Calu3 (cell line): Measurements from ENCODE around the gene AKT3.

DNA sequence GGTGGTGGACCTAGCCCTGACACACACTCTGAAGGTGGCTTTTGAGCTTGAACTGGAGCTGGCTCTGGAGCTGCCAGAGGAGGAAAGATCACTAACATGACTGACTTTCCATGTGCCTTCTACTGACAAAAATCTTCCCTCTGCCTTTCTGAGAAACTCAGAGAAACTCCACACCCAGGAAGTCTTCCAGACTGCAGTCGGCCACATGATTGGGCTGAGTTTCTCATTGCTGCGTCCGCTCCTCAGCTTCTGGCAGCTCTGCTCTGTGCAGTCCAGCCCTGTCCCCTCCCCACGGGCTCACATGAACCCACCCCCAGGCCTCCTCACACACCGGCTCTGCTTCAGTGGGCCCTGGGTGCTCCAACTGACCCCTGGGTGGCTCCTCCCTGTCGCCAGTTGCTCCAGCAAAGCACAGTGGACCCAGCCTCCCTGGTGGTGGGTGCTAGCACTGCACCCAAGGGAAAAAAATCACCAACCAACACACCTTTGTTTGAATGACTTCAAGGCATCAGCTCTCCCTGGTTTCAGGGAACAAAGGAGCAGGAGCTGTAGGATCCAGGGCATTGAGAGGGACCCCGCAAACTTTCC, 138.8 kb upstream of the FMN2 start:
- PRO-cap, result bidirectional peak, plus-strand start at position 226 of the sequence, minus-strand start at position 195 of the sequence; bidirectional peak, plus-strand start at position 511 of the sequence, minus-strand start at position 352 of the sequence

- PRO-cap, result no peak
These were observed 193.4 kb downstream of the FMN2 start for GRCh38 chr1:240285108-240285450.

DNA sequence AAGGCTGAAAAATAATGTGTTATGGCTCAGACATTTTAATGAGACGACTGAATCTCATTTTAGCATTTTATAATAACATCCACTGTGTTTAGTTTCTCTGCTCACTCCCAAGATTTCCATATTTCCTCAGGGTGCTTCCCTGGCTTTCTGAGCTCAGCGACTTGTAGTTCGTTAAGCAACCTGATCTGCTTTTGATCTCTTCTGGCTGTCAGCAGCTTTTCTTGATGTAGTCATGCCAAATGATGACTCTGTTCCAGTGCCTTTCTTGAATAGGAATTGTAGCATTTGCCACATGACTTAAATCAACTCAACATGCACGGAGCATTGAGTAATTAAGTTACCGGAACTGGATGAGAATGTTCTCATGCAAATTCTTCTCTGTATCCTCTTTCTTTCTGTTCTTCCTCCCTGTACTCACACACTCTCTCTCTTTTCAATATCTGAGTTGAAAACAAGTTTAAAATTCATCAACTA, 246.1 kb downstream of the FMN2 start:
- PRO-cap, result no peak

GRCh38 chr1:240603012-240603252, 9.0 kb downstream of the GREM2 start:
- PRO-cap, result no peak

- PRO-cap, result no peak
These were observed 7.3 kb upstream of the GREM2 start for GRCh38 chr1:240619163-240619684.

GRCh38 chr1:241503961-241504493, 15.5 kb downstream of the FH start:
- PRO-cap, result no peak

DNA sequence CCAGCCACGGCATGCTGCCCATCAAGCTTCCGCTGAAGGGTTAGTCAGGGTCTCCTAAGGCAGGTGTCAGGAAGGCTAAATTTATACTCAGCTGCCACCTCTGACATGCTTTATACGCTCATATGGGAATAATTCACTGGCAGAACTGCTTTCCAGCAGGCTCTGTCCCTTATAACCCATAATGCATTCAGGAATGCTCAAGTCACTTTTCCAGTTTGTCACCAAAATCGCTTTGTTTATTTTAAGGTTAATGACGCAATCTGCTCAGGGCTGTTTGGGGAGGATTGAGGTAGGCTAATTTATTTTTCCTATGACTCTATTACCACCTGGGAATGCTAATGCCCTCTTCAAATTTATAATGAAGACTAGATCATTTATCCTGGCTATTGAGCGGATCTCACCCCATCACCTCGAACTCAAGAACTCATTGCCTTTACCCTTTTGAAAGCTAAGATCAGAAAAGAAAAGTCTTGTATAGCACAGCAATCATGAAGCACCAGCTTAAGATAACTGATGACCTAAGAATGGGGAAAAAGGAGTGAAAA, 97.9 kb downstream of the WDR64 start:
- PRO-cap, result no peak

- PRO-cap, result no peak
These were observed 8.3 kb downstream of the CEP170 start for GRCh38 chr1:243246751-243247262.

DNA sequence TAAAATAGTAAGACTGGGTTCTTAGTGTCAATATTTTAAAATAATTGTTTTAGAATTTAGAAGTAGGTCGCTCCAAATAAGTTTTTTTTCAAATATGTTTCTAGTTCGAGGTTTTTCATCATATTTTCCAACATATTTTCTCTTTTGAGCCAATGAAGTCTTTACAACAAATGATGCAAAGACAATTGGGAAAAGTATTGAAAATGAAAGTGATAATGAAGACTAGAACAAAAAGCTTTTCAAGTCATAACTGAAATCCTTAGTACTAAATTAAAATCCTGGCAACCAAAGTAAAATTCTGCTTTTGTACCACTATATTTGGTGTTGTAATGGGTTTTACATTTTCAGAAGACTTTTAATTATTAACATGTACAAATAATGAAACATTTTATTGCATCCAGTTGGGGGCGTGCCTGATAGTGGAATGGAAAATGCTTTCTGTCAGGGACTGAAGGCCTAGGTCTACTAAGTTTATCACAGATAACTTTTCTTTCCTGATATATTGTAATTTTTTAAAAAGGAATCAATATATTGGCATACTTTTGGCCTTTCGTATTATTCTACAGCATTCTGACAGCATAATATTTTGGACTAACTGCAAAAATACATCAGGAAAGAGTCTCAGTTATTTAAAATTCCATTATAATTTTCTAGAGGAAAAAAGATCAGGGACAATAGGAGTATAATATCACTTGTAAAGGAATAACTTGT, 89.4 kb downstream of the SDCCAG8 start:
- PRO-cap, result no peak

DNA sequence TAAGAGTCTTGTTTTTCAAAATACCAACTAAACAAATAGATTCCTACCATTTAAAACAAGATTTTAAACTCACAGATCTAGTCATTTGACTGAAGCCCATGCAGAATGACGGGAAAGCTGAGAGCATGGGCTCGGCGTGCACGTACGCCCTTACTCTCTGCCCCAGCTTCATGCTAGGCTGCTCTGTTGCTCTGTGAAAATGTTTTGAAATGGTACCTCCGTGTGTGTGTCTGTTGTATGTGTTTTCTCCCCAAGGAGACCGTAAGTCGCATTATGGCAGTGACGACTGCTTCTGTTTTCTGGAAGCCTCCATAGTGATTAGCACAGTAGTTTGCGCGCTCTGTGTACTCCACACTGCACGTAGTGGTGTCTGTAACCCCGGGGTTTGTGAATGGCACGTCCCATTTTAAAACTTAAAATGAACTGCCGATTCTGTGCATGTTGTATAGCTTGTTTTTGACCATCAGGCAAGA, 165.4 kb downstream of the SDCCAG8 start:
- PRO-cap, result no peak

DNA sequence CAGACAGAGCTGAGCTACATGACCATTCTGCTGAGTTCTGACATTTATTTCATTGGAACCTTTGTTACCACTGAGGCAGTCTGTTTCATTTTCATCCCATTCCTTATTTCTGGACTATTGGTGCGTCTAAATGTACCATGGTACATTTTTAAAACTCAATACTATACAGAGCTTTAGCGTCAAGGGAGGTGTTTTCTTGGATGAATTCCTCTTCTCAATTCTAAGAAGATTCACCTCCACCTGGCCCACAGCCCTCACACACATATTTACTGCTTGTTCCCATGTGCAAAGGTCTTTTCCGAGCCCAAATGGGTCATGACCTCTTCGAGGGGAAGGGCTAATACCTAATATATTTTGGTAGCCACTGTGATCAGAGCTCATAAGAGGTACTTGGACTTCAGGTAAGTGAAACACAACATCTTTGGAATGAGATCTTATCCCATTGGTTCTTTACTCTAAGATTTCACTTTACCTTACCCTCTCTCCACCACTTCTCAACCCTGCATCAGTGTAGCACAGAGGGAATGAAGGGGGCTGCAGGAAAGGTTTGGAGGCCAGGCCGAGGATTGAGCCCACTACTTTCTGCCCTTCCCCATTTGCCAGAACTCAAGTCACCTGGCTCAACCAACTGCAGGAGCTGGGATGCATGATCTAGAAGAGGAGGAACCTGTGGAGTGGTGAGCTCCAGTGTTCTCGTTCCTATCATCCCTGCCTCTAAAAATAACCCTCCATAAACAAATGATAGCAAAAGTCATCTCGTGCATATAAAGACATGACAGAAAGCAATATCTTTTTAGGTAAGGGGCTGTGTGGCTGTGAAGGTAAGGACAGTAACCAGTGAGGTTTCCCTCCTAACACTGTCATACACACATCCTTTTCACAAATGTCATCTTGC, 206.0 kb downstream of the SDCCAG8 start:
- PRO-cap, result no peak

GRCh38 chr1:243470368-243470870, 214.6 kb downstream of the SDCCAG8 start:
- PRO-cap, result no peak

- PRO-cap, result no peak
These were observed 231.7 kb downstream of the SDCCAG8 start for GRCh38 chr1:243487375-243488051.

- PRO-cap, result no peak
These were observed 244.7 kb downstream of the SDCCAG8 start for GRCh38 chr1:243500372-243501054.

DNA sequence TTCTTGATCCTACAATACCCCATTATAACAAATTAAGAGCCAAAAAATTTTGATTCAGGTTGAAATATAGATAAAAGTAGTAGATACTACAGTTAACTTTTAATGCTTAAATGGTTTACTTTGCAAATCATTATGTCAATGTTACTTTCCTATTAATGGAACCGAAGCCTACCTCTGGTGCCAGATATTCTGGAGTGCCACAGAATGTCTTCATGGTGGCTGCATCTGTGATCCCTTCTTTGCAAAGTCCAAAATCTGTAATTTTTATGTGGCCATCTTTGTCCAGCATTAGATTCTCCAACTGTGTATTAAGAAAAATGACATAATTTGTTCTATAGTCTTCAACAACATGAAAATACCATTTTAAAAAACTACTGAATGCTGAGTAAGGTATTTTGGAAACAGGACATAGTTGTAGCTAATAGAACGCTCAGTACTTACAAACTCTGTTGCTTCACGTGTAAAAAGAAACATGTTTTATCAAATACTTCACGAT, 286.4 kb downstream of the AKT3 start:
- PRO-cap, result no peak

DNA sequence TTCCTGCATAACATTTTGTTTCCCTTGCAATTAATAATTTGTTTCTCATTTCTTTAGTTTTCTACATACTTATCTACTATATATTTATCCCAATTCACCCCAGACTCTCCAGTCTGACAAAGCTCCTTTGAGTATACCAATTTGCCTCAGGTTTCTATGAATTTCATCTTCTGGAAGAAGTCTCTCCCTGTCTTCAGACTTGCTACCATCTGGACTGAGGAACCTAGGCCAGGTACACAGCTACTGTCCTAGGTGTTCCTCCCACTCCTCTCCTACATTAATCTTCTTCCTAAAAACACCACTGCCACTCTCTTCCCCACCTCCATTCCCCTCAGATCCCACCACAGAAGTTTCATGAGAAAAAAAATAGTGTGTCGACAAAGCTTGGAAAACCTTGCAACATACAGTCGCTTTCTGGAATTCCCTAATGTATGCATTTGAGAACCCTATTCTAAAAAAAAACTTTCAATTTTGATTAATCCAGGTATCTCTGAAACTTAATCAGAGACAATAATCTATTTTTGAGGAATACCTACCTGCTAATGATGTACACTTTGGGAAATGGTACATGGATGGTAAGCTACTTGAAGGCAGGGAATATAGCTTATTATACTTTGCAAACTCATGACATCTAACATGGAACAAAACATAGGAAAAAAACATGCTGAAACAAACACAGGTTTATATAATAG, 62.3 kb downstream of the AKT3 start:
- PRO-cap, result no peak

- PRO-cap, result no peak
These were observed 59.5 kb downstream of the AKT3 start for GRCh38 chr1:243790575-243790892.

GRCh38 chr1:243850154-243850917, at the start of gene AKT3:
Gene AKT3 (minus strand): TSS chr1:243850243.
- PRO-cap, result bidirectional peak, plus-strand start at chr1:243850412, minus-strand start at chr1:243850286; bidirectional peak, plus-strand start at chr1:243850833, minus-strand start at chr1:243851072

GRCh38 chr1:243926636-243927095, 76.6 kb upstream of the AKT3 start:
- PRO-cap, result bidirectional peak, plus-strand start at chr1:243927218, minus-strand start at chr1:243926918

DNA sequence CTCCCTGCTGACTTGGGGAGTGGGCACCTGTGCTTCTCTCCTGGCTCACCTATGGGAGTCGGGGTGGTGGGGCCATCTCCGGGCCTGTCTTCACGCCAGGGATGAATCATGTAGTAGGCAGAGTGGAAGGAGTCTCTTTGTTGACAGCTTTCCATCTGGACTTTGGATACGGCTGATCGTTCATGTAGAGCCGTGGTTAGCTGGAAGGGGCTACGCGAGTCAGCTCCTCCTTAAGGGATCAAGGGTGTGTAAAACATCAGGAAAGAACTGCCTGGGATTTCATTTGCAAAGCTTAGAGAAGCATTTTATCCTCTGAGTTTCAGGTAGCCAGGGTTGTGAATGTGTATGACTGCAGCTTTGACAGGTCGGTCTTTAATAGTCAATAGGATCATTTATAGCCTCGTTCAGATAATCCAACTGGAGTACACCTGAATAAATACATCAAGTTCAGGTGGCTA, 14.4 kb downstream of the ZBTB18 start:
- PRO-cap, result no peak